Bronchial lymph node (tissue), 1 donor: ENCODE results near the genes KLF16 and ABHD17A.

- PRO-cap = no peak
Observed at GRCh38 chr19:1854490-1854951, 6.2 kb upstream of the REXO1 start.

DNA sequence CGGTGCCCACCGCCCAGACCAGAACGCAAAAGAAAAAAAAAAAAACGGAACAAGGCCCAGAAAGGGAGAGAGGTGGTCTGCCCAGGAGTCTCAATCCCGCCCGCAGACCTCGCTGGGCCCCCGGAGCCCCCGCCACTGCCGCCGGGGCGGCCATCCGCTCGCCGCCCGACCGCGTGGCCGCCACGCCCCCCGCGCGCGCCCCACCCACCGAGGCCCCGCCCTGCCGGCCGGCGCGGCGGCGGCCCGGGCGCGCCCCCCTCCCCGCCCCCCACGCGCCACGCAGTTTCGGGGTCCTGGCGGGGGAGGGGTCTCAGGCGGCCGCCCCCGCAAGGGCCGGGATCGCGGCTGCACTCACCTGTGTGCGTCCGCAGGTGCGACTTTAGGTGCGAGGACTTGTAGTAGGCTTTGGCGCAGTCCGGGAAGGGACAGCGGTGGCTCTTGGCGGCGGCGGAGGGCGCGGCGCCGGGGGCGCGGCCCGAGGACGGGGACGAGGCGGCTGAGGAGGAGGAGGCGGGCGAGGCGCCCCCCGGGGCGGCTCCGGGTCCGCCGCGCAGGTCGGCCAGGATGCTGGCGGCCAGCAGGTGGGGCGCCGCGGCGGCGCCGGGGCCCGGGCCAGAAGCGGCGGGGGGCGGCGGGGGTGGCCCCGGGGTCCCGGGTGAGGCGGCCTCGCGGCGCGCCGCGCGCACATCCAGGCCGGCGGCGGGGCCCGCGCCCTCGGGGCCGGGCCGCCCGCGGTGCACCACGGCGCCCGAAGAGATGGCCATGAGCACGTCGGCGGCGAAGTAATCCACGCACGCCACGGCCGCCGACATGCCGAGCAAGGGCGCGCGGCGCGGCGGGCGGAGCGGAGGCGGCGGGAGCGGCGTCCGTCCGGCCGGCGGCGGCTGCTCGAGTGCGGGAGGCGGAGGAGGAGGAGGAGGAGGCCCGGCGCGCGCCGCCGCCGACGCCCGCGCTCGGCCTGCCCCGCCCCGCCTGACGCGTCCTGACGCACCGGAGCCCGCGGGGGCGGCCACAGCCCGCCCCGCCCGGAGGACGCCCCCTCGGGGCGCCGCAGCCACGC is at the start of gene KLF16:
Gene KLF16, minus strand, starts transcription at position 894 of the 1,060 bp plus-strand sequence.
- PRO-cap = bidirectional peak, plus-strand start at position 282 of the sequence, minus-strand start at position 171 of the sequence; bidirectional peak, plus-strand start outside the sequence, minus-strand start at position 890 of the sequence

DNA sequence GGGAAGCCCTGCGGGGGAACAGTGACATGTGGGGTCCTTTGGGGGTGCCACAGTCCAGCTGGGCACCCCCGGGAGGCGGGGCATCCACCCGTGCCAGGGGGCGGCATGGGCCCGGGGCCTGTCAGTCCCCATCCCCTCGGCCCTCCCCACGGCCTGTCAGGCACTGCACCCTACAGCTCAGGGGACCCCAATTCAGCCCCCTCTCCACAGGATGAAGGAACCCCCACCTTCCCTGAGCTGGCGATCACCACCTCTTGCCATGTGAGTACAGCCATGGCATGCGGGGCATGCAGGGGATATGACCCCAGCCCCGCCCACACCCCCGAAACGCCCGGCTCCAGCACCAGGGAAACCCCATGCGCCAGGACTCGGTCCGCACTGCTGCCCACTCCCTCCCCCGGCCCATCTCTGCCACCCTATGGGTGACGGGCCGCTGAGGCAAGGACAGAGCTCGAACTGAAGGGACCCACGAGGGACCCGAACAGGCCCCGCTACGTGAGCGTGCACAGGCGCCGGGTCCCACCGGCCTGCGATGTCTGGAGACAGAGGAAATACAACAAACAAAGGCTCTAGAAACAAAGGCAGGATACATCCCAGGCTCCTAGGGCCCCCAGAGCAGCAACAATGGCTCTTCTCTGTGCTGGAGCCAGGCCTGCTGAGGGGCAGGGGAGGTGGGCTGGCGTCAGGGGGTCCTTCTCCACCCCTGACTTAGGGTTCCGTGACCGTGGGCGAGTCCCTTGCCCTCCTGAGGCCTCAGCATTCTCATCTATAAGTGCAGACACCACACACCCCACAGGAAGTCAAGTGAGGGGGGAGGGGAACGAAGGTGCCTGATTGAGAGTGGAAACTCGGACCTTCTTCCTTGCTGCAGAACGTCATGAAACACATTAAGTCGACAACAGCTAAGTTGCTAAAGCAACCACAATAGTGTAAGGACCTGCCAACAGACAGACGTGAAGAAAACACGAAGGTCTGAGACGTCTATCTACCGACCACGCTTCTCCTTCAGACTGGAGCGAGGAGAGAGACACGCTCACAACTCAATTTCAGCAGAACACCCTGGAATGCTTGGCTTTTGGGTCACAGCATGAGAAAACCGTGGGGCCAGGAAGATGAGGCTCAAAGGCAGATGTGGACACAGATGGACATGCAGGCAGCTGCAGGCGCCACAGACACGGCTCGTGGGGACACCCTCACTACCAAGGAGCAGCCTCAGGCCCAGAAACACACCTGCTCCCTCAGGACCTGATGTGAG is 3.1 kb downstream of the ABHD17A start:
- PRO-cap = unidirectional peak, minus-strand start at position 538 of the sequence; bidirectional peak, plus-strand start at position 1,008 of the sequence, minus-strand start at position 755 of the sequence

DNA sequence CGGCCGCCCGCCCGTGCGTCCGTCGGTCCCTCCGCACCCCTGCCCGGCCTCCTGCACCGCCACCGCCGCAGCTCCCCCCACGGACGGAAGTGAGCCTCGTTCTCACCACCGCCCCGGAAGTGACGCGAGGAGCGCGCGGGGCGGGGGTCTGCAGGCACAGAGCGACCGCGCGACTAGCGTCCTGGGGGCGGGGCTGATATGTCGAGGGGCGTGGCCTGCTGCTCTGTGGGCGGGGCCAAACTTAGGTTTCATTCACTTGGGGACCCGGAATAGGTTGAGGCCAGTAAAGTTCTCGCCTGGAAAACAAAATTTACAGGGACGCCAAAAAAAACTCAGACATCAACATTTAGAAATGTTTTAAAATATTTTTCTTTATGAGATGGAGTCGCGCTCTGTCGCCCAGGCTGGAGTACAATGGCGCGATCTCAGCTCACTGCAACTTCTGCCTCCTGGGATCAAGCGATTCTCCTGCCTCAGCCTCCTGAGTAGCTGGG is at the start of gene ABHD17A:
Gene ABHD17A, minus strand, starts transcription at position 98 of the 494 bp plus-strand sequence.
- PRO-cap = unidirectional peak, minus-strand start at position 91 of the sequence

DNA sequence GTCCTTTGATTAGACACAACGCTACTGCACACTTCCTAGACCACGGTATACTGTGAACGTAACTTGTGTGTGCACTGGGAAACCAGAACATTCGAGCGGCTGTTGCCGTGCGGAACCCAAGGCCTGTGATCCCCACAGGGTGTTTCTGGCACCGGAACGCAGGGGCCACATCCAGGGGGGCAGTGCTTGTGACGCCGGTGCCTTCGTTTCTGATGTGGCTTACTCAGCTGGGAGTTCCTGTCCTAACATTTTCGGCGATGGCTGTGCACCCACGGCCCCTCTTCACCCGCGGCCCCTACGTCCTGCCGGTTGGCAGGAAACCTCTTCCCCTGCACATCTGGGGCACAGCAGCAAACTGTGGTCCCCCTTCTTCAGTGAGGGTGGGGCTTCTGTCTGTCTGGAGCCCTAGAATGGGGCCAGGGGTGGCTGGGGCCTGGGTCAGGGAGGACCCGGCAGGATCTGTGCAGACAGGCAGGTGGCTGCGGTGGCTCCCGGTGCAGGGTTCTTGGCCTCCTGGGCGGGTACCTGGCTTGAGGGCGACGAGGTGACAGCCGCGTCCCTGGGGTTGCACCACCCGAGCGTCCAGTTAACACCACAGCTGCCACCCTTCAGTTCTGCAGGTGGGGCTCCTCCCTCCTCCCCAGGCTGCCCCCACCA is 26.2 kb downstream of the CSNK1G2 start:
- PRO-cap = no peak

- PRO-cap = no peak
Observed at GRCh38 chr19:1987409-1988045, 28.0 kb downstream of the BTBD2 start.

DNA sequence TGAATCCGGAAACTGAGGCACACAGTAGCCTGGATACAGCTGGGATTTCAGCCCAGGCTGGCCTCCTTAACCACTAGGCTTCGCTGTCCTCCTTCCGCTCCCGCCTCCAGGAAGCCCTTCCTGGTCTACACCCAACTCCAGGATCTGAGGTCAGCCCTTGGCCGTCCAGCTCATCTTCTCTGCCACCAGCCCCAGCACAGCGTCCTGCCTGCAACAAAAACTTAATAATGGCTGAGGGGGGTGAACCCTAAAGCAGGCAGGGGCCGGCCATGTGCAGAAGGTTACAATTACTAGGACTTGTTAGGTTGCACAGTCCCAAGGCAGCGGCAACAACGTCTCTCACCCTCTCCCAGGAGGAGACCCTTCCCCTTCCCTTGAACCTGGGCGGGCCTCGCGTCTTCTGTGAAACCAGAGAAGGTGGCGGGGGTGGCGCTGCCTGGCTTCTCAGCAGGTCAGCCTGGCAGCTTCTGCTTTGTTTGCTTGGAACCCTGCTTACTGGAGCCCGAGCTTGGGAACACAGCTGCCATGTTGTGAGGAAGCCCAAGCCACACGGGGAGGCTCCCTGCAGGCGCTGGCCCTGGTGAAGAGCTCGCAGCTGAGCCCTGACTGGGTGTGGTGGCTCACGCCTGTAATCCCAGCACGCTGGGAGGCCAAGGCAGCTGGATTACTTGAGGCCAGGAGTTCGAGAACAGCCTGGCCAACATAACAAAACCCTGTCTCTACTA is 15.5 kb downstream of the MKNK2 start:
- PRO-cap = no peak

DNA sequence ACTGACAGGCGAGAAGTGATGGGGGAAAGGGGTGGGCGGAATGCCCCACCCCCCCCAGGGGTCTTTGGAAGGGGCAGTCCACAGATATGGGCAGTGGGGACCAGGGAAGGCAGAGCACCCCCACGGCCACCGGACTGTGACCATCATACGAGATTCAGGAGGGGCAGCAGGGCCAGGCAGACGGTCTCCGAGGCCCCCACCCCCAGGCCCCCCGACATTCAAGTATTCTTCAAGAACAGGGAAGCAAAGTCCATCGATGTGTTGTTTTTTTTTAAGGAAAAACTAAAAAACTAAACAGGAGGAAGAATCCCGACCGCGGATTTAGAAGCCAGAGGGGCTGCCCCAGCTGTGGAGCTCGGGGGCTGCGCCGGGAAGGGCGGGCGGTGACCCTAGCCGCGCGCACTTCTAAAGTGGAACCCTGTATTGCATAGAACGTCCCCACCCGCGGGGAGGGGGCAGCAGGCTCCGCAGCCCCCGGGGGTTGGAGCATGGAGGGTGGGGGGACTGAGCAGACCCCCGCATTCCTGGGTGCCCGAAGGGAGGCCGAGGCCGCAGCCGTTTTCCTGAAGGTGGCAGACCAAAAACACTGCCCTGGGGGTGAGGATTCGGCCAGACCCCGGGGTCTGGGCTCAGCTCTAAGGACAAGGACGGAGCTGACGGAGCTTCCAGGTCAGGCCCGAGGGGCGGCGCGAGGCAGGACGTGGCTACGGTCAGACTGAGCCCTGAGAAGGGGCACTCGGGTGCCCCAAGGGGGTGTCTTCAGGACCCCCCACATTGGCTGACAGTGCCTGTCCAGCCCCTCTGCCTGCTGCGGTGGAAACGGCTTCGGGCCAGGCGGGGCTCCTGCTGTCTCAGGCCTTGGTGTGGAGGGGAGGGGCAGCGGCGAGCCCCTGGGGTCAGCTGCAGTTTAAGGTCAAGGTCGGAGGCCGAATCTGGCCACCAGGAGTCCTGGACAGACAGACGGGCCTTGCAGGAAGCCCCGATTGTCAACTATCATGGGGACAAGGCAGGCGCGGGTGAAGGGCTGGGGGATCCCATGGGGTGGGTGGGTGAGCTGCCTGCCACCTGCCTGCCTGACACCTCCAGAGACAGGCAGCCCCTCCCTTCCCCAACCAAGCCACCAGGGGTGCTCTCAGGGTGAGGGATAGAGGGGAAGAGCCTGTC is 12.7 kb downstream of the MKNK2 start:
- PRO-cap = no peak

GRCh38 chr19:2043284-2043926 is 7.6 kb downstream of the MKNK2 start:
- PRO-cap = no peak

GRCh38 chr19:2048928-2049372 is 2.1 kb downstream of the MKNK2 start:
- PRO-cap = no peak

GRCh38 chr19:2070875-2071736 is 20.1 kb upstream of the MKNK2 start:
- PRO-cap = no peak

DNA sequence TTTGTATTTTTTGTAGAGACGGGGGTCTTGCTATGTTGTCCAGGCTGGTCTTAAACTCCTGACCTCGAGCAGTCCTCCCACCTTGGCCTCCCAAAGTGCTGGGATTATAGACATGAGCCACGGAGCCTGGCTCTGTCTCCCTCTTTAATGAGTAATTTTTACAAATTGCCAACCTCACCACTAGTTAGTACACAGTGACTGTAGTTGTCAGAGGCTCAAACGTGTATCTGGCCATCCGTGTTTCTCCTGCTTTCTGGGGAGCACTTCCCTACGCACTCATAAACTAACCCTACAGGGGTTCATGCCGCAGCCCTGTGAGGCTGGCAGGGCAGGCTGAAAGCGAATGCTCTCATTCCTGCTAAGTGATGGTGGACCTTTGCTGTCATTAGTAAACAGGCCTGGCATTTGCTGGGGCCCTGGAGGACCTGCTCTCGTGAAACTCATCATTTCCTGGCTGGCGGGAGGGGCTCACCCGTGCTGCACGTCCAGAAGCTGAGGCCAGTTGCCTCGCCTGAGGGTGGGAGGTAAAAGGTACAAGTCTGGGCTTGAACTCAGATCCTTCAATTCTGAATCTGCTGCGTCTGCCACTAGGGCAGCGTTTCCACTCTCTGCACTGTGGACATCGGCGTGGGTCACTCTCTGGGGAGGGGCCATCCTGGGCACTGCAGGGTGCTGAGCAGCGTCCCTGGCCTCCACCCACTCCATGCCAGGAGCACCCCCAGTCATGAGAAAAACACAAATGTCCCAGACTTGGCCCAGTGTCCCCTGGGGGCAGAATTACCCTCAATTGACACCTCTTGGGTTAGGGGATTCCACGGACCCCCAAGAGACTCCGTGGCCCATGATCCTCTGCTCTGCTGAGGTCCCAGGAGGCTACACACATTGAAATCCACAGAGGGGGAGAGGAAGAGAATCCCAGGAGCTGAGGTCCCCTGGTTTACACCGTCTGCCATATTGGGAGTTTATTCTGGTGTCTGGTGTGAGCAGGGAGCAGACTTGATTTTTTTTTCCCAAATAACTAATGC is 7.0 kb downstream of the MOB3A start:
- PRO-cap = unidirectional peak, minus-strand start at position 367 of the sequence

- PRO-cap = bidirectional peak, plus-strand start at chr19:2095464, minus-strand start at chr19:2095354
Observed at GRCh38 chr19:2094994-2095716, 971 bp downstream of the MOB3A start.

- PRO-cap = no peak
Observed at GRCh38 chr19:2154673-2154969, 3.3 kb upstream of the AP3D1 start.

- PRO-cap = no peak
Observed at GRCh38 chr19:2236966-2237202, 260 bp downstream of the SF3A2 start.

DNA sequence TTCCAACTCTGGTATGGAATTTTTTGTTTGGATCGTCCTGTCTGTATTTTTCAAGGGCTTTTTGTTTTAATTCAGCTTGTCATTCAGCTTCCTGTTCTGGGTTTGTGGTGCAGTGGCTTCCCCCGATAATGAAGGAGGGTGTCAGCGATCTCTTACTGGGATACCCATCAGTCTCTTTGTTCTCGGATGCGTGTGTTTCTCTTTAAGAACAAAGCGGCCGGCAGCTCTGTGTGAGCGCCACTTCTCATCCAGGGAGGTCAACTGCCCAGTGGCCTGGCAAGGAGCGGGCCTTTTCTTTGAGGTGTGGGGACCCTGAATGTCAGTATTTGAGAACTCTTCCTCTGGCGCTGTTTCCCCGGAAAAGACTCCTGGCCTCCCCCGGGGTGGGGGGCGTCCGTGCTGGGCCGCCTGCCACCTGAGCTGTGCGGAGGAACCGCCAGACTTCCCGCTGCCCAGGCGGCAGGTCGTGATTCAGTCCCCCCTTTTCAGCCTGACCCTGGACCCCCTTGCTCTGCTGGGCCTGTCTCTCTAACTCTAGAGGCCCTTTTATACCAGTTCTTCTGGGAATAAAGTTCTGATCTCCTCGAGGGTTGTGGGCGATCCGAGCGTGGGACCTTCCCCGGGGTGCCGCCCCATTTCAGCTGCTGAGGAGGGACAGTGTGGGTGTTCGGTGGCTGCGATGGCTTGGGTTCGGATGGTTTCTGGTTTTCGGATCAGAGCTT is 3.3 kb downstream of the SF3A2 start:
- PRO-cap = no peak

DNA sequence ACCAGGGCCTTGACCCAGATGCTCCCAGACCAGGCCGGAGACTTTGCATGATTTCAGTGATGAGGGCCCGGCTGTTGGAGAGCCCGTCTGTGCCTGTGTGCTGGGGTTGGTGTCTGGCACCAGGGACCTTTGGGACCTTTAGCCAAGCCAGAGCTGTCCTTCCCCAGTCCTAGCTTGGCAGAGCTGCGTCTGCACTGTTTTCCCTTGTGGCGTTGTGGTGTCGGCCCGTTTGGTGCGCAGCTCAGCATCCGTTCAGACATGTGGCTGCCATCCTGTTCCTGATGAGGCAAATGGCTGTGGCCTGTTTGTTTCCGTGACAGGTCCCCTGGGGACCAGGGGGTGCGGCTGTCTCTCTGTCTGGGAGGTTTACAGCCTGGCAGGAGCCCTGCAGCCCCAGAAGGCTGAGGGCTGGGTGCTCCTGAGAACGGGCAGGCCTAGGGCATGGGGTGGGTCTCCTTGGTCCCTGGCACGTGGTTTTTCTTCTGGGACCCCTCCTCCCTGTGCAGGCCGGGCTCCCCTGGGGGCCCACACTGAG is 3.8 kb downstream of the SPPL2B start:
- PRO-cap = bidirectional peak, plus-strand start at position 396 of the sequence, minus-strand start at position 214 of the sequence

DNA sequence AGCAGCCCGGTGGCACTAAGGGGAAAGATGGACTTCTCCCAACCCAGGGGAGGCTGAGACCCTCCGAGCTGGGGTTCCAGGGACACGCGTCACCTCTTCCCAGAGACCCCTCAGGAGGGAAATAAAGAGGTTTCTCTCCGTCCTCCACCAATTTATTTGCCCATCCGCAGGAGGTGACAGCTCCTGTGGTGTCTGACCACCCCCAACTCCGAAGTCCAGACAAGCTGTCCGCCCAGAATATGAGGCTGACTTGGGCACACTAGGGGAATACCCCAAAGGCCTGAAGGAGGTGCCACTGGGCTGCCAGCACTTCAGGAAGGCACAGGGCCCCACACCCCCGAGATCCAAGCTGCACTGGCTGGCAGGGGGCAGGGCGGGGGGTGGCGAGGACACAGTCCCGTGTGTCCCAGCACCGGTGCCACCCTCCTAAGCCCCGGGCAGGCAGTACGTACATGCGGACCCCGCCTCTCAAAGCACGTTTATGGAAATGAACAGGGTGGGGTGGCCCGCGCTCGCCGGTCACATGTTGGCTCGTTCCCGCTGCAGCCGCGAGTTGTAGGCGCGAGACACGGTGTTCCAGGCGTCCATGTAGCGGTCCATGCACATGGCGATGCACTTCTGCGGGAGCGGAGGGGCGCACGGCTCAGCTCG is 832 bp downstream of the TIMM13 start:
- PRO-cap = no peak

DNA sequence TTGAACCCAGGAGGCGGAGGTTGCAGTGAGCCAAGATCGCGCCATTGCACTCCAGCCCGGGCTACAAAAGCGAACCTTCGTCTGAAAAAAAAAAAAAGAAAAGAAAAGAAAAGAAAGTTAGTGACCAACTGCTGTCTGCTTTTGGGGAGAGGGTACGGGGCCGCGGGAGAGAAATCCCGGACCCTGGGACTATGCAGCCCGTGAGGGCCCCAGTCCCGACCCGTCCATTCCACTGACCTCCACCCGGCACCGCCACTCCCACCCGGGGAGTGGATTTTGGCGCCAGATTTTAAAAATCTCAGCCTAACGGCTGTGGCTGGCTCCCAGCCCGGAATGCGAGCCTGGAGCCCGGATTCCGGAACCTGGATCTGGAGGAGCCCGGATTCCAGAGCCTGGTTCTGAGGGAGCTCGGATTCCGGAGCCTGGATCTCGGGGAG is 6.0 kb upstream of the LMNB2 start:
- PRO-cap = no peak

DNA sequence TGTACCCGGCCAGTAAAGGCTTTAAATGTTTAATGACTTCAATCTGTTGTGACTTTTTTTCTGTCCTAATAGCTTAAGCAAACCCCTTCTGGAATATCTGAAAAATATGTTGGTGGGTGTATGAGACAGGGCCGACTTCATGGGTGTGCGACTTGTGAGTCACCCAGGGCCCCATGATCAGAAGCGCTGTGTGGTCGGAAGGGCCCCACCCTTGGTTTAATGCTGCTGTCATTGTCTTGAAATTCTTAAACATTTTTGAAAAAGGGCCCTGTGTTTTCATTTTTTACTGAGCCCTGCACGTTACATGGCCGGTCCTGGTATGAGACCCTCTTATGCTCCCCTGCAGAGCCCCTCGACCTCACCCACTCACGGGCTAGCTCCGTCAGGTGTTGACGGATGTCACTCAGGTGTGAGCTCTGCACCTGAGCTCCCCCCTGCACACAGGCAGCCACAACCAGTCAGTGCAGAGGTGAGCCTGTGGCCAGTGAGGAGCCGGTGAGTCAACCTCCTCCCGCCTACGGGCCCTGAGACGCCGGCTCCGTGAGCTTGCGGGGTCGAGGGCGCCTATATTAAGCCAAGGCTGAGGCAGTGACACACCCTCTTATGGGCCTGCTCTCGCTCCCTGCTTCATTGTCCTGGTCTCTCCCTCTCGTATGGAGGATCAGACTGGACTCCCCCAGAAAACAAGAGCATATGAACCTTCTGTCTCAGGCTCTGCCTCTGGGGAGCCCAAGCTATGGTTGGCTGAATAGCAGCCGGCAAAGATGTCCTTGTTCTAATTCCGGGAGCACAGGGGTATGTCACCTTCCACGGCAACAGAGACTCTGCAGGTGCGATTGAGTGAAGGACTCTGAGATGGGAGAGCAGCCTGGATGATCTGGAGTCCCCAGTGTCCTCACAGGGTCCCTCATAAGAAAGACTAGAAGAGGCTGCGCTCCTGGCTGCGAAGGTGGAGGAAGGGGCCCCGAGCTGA is 27.8 kb downstream of the GADD45B start:
- PRO-cap = no peak